NALM6 (cell line): Measurements from ENCODE around the genes WDR49 and SERPINI1.

DNA sequence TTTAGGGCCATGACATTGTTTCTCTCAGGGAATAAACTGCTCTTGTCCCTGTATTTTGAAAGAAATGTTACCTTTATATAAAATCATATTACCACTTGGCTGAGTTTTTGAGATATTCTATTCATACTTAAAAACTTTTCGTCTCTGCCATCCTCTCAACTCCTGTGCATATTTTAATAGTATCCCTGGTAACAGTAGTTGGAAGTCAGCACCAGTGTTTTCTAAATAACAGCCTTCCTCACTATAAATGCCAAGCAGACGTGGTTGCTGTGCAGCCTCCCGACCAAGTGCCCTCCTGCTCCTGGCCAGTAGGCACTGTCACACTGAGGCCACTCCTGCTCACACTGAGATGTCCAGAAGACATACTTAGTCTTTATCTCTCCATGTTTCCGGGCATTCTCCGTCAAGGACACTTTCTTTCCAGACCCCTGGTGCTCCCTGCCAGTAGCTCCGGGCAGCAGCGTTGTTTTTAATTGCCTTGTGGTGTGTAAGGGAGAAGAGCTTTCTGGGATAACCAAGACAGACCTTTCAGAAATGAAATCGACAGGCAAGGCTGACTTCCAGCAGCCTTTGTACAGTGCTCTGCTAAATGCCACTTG lies 342.5 kb upstream of the C3orf80 start:
- PRO-cap = no peak

DNA sequence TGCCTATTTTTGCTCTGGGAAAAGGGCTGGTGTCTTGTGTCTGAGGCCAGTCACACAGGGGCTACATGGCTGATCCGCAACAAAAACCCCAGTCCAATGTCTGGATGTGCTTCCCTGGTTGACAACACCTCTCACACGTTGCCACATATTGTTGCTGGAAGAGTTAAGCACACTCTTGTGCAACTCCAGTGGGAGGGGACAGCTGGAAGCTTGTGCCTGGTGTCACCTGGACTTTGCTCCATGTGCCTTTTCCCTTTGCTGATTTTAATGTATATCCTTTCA lies 118.0 kb upstream of the C3orf80 start:
- PRO-cap = no peak

DNA sequence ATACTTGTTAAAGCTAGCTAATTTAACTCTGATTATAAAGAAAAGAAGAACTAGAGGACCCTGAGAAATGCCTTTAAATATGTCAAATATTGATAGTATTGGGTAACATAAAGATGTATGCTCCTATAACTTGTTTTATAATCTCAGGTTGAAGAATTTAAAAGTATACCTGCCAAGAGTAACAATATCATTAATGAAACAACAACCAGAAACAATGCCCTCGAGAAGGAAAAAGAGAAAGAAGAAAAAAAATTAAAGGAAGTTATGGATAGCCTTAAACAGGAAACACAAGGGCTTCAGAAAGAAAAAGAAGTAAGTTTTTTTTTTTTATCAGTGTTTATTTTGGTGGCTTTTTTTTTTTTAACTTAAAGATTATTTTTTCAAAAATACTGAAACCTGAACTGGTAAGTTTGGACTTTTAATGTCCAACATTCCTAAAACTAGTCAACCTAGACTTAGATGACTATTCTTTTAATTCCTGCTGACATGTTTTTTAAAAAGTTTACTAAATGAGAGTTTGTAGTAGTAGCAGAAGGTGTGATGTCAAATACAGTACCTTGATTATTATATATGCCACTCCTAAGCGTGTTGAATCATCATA lies 16.8 kb downstream of the SMC4 start:
- PRO-cap = no peak

GRCh38 chr3:160419069-160419658 lies 19.7 kb downstream of the SMC4 start:
- PRO-cap = no peak

GRCh38 chr3:160491298-160492049 lies 41.9 kb upstream of the TRIM59 start:
- PRO-cap = no peak

GRCh38 chr3:160501085-160502324 lies 51.9 kb upstream of the TRIM59 start:
- PRO-cap = no peak

DNA sequence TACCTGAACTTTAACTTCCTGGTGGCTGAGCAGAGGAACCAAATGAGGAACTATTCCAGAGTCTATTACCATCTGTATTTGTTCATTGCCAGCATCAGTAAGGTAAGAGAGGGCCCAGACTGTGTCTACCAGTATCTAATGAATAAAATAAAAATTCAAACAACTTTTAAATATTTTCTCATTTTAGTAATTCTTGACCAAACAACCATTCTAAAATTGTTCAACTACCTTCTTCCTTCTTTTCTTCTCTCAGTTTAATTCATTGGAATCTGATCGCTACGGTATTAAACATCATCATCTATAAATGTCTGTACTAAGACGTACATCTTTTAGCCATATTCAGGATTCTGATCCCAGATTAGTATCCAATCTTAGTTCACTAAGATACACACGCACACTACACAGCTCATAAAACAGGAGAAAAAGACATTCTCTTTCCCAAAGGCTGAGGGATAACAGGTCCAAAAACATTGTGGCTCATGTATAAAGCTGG lies 43.5 kb downstream of the KPNA4 start:
- PRO-cap = no peak

DNA sequence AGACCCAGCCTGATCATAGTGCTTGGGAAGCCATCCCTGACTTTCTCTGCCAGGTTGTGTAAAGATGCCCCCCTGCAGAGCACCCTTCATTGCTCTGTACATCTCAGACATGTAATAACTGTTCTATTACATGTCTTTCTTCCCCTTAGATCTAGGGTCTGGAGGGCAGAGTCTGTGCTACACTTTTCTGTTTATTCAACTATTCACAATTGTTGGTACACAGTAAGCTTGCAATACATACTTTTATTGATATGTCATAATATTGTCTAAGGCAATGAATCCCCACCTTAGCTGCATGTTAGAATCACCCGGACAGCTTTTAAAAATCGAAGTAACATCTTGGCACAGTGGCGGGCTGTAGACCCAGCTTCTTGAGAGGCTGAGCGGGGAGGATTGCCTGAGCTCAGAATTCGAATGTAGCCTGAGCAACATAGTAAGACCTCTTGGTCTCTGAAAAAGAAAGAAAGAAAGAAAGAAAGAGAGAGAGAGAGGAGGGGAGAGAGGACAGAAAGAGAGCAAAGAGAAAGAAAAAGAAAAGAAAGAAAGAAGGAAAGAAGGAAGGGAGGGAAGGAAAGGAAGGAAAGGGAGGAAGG lies 50.4 kb downstream of the PPM1L start:
- PRO-cap = no peak

GRCh38 chr3:161077150-161077481 lies 28.0 kb downstream of the B3GALNT1 start:
- PRO-cap = no peak

DNA sequence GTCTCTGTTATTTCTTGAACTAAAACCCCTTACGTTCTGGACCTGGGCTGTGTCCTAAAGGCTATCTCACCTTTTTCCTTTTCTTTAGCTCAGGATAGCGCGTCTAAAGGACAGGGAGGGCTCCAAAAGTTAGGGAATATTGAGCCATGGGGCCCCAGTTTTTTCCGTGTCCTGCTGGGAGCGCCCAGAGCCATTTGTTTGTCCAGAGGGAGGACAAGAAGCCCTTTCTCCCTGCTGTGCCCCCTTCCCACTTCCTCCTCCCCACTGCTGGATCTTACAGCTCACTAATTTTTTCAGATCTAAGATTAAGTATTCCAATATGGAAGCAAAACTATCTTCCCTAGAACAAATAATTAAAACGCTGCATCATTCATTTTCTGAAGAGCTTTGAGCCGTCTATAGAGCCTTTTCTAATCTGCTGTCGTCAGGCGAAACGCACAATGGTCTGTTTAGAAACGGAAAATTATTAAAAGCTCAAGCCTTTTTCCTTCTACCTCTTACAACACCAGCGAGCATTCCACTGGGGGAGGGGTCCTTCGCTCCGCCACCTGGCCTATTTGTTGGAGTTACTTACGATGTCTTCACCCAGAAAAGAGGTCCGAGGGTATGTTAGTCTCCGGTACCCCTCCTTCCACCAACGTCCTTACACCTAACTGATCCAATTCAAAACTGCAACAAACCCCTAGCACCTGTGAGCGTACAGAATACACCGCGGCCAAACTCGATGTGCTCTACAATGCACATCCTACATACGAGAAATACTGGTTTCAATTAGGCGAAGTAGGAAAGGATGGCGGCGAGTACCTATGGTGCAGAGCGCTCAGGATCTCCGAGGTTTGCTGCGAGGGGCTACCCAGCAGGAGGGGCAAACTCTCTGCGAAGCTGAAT lies 1.2 kb downstream of the SLITRK3 start:
- PRO-cap = no peak

DNA sequence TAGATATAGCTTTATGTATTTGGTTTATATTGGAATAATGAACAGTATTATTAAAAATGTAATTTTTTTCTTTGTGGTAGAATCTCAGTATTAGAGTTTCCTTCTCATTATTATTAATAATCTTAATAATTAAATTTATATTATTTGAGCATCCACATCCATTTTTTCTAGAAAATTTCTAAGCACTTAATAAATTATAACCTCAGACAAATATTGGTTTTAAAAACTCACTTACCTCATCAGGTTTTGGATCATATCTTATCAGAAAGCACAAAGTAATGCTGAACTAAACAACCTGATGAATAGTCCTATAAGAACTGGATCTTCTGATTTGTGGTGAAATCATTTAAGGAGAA lies 362 bp downstream of the SERPINI2 start:
- PRO-cap = no peak

DNA sequence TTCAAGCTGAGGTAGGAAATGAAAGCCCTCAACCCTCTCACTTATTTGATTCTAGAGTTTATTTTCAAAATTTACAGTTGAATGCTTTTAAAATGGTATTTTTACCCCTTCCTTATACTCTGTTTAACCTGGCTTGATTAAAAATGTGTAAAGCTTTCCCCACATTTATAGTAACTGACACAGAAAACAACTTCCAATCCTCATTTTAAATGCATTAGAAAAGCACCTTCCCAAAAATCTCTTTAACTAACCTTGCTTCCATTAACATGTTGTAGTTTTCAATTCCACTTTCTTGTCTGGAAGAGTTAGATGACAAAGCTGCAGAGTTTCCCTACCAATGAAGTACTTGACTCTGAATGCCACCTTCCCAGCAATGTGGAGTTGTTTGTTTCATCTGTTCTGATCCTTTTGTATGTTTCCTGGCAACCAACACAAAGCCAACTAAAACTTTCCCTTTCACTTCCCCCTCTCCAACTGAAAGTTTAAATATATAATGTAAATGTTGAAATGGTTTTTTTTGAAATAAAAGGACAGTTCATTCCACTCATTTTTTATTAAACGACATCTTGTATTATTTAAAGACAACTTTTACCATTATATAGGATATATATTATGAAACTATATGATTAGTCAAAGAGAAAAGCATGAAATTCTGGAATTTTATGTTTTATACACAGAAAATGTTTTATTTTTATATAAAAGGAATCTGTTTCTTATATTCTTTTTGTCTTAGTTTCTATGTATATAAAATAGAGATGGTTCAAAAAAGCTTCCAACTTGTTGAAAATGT lies at the start of gene WDR49:
Gene WDR49 (minus strand): TSS at position 360 of the 790 bp plus-strand sequence.
- PRO-cap = no peak

DNA sequence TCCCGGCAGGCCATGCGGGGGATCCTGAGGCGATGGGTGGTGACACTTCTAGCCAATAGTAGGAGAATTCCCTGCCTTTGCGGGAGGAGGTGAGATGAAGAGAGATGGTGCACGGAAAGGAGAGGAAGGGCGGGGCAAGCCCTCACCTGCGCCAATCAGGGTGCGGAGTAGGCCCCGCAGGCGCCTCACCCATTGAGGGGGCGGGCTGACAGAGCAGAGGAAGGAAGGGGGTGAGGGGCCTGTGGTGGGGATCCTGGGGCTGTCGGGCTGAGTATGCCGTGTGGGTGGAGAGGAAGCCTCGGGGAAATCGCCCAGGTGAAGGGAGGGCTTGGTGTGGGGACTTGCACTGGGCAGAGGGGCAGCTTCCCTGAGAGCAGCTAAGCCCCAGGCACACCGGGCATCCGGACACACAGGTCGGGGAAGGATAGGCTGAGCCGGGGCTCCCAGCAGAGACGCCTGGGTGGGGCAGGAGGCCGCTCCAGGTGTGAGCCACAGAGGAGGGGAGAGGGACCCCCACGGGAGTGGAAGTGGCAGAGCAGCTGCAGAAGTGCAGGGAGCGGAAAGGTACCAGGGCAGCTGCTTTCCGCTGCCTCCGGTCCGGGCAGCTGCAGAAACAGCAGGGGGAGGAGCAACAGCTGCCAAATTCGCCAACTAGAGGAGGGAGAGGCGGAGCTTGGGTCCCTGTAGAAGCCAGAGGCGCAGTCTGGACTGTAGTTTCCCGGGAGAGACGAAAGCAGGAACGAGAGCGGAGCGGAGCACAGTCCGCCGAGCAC lies at the start of gene SERPINI1:
Gene SERPINI1 (plus strand): TSS at position 711 of the 773 bp plus-strand sequence.
- PRO-cap = bidirectional peak, plus-strand start at position 270 of the sequence, minus-strand start outside the sequence; bidirectional peak, plus-strand start at position 713 of the sequence, minus-strand start at position 486 of the sequence

GRCh38 chr3:167977974-167978589 lies 117.6 kb downstream of the GOLIM4 start:
- PRO-cap = no peak

DNA sequence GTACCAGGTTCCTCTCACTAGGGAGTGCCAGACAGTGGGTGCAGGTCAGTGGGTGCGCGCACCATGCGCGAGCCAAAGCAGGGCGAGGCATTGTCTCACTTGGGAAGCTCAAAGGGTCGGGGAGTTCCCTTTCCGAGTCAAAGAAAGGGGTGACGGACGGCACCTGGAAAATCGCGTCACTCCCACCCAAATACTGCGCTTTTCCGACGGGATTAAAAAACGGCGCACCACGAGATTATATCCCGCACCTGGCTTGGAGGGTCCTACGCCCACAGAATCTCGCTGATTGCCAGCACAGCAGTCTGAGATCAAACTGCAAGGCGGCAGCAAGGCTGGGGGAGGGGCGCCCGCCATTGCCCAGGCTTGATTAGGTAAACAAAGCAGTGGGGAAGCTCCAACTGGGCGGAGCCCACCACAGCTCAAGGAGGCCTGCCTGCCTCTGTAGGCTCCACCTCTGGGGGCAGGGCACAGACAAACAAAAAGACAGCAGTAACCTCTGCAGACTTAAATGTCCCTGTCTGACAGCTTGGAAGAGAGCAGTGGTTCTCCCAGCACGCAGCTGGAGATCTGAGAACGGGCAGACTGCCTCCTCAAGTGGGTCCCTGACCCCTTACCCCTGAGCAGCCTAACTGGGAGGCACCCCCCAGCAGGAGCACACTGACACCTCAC lies 84.5 kb downstream of the GOLIM4 start:
- PRO-cap = no peak

- PRO-cap = no peak
These were observed 71.0 kb downstream of the GOLIM4 start for GRCh38 chr3:168024220-168025561.

GRCh38 chr3:168032401-168033030 lies 63.2 kb downstream of the GOLIM4 start:
- PRO-cap = no peak

GRCh38 chr3:168570856-168571244 lies 475.1 kb upstream of the GOLIM4 start:
- PRO-cap = no peak

DNA sequence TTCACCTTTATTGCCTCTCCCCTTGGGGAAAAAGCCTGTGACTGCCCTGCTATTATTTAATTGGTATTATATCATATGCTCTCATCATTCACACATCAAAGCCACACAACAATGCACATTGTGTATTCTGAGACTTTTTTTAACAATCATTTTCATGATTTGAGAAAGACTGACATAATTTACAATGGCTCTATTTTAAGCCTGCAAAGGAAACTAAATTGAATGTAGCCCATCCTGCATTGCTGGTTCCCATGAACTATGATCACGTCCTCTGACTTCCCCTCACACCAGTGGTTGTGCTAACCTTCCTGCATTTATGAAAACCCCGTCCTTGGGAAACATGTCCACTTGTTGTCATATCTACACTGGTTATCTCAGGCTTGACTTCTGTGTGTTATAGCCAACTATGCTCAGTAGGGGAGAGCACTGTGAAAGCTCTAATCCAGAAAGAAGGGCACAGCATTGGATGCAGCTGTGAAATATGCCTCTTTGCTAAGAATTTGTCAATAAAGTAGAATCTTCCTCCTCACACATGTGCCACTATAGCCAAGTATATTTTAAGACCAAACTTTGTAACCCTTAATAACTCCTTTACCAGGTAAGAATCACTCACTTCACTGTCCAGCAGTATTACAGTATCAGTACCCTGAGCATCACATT lies 546.2 kb downstream of the MECOM start:
- PRO-cap = no peak

DNA sequence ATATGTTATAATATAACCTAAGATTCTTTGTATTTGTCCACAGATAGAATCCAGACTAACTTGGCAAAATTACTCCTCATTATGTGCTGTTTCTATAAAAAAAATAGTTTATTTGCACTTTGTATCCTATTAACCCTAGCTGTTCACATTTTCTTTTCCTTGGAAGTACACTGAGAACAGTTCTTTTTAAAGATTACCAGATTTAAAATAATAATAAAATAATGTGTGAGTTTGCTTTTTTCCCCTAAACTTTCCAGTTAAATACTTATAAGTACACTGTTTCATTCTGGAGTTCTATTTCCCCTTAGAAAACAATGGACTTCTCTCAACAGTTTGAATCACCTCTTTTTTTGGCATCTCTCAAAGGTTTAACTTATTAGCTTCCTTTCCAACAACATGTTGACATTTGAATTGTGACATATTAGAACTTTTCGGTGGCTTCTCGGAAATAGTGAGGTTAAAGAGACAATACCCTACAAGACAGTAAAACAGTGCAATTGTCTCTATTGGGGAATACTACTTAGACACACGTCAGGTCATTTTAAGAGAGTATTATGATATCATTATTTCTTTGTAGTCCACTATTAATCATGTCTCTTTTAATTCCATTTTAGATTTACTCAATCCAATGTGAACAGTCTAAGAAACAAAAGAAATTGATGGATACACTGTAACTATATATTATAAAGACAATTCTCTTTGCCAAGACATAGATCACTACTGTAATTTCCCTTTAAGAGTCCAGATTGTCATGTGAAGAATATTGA lies 529.8 kb downstream of the MECOM start:
- PRO-cap = no peak